Mucosa of descending colon (tissue), 1 donor: ENCODE results near the gene PTPRE.

DNA sequence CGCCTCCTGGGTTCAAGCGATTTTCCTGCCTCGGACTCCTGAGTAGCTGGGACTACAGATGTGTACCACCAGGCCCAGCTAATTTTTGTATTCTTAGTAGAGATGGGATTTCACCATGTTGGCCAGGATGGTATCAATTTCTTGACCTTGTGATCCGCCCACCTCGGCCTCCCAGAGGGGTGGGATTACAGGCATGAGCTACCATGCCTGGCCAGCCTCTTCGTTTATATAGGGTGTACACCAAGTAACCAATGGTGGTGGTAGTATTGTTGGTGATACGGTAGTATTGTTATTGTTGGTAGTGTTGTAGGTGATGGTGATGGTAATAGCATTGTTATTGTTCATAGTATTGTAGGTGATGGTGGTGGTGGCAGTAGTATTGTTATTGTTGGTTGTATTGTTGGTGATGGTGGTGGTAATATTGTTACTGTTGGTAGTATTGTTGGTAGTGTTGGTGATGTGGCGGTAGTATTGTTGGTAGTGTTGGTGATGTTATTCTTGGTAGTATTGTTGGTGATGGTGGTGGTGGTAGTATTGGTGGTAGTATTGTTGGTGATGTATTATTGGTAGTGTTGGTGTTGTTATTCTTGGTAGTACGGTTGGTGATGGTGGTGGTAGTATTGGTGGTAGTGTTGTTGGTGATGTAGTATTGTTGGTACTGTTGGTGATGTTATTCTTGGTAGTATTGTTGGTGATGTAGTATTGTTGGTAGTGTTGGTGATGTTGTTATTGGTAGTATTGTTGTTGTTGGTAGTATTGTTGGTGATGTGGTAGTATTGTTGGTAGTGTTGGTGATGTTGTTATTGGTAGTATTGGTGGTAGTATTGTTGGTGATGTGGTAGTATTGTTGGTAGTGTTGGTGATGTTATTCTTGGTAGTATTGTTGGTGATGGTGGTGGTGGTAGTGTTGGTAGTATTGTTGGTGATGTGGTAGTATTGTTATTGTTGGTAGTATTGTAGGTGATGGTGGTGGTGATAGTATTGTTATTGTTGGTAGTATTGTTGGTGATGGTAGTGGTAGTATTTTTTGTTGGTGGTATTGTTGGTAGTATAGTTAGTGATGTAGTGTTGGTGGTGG lies 47.0 kb downstream of the DOCK1 start:
- PRO-cap, result no peak

GRCh38 chr10:127013101-127014057 lies 108.2 kb downstream of the DOCK1 start:
- PRO-cap, result bidirectional peak, plus-strand start at chr10:127013573, minus-strand start at chr10:127013480

DNA sequence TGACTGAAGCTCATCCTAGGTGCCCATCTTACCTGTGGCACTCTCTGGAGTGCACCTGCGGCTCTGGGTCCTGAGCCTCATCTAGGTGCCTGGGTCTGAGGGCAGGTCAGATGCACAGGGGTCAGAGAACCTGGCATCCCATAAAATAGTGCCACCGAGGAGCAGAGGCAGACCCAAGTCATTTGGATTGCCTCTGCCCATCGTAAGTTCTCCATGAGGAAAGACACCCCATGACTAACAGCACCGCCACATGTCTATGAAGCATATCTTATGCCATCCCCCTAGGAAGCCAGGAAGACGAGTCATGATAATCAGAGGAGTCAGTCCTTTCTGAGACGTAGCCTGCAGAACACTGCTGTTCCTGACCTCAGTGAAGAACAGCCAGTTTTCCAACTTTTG lies 51.3 kb downstream of the INSYN2A start:
- PRO-cap, result no peak

DNA sequence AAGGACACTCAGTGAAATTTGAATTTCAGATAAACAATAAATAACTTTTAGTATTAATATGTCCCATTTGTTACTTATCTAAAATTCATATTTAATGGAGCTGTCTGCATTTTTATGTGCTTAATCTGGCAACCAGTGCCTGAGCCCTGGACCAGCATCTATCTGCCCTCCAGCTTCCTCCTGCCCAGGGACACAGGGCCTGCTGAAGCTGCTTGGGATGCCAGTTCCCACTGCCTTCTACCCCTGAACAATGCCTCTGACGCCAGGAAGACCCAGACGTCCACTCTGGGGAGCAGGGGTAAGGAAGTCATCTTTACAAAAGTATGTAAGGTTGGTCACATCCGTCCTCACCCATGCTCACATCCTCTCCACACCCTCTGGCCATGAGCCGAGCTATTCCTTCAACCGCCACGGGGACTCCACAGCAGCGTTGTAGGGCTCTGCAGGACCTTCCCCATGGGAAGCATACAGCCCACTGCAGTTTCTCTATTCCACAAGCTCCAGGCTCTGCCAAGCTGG lies 58.6 kb downstream of the CLRN3 start:
- PRO-cap, result no peak

- PRO-cap, result bidirectional peak, plus-strand start at chr10:127906808, minus-strand start at chr10:127906706
Measured at GRCh38 chr10:127906353-127907452, at the start of gene PTPRE. PTPRE (plus strand) TSS chr10:127907103.

DNA sequence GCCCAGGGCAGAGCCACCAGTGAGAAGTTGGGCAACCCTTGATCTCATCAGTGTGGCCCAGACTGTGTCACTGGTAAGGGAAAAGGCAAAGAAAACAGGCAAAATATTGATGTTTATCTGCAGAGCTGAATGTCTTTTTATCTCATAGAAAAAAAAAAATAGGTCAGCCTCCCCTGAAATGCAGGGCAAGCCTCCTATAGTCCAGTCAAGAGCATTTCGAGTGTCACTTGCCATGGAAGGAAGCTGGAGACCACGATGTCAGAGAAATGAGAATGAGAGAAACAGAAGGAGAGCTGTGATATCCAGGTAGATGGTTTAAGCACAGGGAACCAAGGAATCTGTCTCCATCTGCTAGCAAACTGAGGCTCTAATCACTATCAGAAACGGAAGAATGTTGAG lies 35.0 kb downstream of the PTPRE start:
- PRO-cap, result no peak

DNA sequence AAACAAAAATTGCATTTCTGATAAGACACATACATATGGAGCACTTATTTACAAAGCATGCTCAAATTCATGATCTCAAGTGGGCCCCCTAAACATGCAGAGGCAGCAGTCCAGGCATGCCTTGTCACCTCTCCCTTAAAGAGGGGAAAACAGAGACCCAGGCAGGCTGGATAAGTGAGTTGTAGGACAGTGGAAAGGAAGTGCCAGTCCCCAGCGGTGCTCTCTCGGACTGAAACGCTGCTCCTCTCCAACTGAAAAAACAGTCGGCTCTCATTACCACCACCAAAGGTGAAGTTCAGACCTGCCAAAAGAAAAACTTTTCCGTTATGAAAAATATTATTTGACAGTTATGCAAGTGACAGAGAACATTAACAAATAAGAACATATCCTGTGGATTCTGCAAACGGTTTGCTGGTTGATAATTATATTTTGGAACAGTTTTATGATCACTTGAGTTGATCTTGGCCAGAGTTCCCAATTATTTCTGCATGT lies 82.5 kb downstream of the PTPRE start:
- PRO-cap, result no peak

GRCh38 chr10:128042152-128042675 lies 84.0 kb downstream of the MKI67 start:
- PRO-cap, result no peak

GRCh38 chr10:128057769-128058118 lies 68.5 kb downstream of the MKI67 start:
- PRO-cap, result no peak

GRCh38 chr10:128540002-128540658 lies 413.9 kb upstream of the MKI67 start:
- PRO-cap, result no peak

DNA sequence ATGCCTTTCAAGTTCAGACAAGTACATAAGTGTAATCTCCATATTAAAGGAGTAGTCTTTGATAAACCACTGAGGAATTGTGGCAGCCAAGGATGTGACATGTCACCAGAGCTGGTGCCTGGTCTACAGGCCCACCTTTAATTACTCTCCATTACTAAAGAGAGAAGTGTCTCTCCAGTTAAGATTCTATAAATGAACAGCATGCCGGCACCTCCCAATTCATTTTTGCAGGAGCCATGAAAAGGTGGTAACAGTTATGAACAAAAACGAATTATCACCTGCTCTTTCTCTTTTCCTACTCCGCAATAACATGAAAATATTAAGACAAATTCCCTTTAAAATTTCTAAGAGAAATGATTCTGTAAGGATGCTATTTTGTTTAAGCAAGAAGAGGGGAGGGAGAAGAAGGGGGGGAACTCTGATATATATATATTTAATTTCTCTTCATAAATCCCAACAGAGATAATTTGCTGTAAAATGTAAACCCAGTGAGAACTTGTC lies 569.1 kb upstream of the MKI67 start:
- PRO-cap, result no peak

GRCh38 chr10:129531430-129532115 lies 64.5 kb downstream of the MGMT start:
- PRO-cap, result no peak

DNA sequence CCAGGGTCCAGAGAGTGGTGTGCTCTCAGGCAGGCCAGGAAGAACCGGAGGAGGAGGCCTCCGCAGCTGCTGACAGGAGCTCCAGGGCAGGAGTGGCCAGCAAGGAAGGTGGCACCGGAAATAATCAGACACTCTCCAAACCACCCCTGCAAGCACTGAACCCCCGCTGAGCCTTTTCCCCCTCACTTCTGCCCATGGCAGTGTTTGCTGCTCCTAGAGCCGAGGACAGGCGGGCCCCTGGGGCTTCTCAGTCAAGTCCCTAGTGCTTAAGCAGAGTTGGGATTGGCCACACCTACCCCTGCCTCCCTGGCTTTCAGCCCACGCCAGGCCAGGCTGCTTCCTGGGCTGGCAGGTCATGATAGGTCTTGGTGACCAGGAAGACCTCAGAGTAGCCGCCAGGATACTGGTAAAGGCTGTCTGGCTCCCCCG lies 242.8 kb downstream of the MGMT start:
- PRO-cap, result no peak

GRCh38 chr10:129710235-129710458 lies 243.1 kb downstream of the MGMT start:
- PRO-cap, result no peak

DNA sequence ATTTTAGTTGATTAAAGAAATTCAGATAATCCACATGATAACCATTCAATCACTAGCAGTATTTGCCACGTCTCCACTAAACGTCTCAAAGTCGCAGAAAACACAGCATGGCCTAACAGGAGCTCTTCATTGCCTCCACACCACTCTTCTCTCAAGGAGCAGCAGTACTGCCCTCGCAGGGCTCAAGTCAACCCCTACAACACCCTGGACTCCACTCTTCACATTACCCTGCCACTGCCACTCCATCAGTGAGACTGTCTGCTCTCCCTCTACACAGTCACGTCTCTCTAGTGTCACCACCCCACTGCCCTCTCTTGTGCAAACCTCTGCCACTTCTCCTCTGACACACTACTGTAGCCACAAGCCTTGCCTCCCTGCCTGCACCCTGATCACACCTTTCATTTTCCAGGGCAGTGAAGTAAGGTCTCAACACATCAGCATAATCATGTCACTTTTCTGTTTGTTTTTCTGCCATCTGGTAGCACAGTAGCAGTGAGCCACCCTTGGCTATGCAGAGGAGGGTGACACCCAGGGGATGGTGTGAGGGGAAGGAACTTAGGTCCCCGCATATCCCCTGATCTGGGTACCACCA lies 1.7 kb downstream of the C10orf143 start:
- PRO-cap, result no peak

- PRO-cap, result no peak
Measured at GRCh38 chr10:131903432-131903971, 2.7 kb downstream of the PPP2R2D start.

DNA sequence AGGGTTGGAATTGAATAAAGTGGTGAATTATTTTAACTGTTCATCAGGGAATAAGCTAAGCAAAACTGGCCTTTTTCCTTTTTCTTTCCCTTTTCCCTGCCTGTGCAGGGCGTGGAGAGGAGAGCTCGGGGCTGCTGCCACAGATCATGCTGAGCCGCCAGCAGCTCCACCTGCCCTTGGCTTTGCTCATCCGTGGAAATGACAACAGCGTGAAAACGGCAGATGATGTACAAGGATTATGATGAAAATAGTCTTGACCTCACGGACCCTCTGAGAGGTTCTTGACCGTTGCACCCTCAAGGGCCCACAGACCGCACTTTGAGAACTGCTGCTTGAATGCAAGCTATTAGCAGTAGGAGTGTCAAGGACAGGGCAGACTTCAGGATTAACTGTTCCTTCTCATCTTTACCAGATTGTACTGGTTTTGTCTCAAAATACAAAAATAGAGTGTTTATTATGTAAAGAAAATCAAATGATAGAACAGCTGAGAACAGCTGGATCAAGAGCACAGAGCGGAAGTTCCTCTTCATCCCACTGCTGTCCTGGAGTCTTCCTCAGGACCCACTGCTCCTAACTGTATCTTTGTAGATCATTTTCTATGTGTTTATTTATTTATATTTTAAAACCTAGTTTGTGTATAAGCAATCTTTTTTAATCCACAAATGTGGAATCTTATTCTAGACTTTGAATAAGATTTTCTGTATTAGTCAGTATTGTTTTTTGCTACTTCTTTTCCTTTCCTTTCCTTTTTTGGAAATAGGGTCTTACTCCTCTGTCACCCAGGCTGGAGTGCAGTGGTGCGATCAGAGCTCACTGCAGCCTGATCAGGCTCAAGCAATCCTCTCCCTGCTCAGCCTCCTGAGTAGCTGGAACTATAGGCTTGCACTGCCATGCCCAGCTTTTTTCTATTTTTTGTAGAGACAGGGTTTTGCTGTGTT lies 10.9 kb downstream of the PPP2R2D start:
- PRO-cap, result no peak

DNA sequence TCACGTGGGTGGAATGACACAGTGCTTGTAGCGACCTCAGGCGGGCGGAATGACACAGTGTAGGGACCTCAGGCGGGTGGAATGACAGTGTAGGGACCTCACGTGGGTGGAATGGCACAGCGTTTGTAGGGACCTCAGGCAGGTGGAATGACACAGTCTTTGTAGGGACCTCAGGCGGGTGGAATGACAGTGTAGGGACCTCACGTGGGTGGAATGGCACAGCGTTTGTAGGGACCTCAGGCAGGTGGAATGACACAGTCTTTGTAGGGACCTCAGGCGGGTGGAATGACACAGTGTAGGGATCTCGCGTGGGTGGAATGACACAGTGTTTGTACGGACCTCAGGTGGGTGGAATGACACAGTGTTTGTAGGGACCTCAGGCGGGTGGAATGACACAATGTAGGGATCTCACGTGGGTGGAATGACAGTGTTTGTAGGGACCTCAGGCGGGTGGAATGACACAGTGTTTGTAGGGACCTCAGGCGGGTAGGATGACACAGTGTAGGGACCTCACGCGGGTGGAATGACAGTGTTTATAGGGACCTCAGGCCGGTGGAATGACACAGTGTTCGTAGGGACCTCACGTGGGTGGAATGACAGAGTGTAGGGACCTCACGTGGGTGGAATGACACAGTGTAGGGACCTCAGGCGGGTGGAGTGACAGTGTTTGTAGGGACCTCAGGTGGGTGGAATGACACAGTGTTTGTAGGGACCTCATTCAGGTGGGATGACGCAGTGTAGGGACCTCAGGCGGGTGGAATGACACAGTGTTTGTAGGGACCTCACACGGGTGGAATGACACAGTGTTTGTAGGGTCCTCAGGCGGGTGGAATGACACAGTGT lies 18.6 kb downstream of the PPP2R2D start:
- PRO-cap, result no peak

DNA sequence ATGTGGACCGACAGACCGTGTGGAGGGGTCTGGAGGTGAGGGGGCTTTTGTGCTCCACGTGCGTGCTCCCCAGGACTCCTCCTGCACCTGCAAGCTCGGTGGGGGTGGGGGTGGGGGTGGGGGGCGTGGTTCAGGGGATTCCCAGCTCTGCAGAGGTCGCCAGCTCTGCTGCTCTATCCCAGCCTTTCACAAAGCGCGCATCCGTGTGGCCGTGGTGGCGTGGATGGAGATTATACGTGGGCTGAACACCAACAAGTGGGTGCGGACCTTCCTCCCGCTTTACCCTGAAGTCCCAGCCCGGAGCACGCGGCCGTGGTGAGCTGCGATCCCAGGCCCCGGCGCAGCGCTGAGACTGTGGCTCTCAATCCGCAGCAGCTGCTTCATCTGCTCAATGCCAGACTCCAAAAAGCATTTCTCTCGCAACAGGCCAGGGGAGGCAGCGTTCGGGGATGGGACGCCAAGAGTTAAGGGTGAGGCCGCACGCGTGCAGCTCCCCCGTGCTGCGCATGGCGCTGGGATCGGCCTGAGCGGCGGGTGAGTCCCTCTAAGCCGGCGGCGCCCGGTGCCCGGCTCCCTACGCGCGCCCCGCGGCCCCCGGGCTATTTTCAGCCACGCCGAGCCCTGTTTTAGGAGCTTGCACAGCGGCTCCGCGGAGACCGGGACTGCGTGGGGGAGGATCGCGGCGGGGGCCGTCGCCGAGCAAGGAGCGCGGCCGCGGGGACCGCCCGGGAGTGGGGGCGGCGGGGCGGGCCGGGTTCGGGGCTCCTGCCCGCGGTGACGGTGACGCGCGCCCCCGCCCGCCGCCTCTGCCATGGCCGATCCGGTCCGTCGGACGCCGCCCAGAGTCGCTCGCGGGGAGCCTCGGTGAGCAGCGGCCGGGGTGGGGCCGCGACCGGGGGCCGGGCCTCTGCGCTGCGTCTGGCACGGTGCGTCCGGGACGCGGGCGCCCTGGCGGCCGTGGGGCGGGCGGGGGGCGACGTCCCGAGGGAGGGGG lies 29.6 kb upstream of the JAKMIP3 start:
- PRO-cap, result no peak

DNA sequence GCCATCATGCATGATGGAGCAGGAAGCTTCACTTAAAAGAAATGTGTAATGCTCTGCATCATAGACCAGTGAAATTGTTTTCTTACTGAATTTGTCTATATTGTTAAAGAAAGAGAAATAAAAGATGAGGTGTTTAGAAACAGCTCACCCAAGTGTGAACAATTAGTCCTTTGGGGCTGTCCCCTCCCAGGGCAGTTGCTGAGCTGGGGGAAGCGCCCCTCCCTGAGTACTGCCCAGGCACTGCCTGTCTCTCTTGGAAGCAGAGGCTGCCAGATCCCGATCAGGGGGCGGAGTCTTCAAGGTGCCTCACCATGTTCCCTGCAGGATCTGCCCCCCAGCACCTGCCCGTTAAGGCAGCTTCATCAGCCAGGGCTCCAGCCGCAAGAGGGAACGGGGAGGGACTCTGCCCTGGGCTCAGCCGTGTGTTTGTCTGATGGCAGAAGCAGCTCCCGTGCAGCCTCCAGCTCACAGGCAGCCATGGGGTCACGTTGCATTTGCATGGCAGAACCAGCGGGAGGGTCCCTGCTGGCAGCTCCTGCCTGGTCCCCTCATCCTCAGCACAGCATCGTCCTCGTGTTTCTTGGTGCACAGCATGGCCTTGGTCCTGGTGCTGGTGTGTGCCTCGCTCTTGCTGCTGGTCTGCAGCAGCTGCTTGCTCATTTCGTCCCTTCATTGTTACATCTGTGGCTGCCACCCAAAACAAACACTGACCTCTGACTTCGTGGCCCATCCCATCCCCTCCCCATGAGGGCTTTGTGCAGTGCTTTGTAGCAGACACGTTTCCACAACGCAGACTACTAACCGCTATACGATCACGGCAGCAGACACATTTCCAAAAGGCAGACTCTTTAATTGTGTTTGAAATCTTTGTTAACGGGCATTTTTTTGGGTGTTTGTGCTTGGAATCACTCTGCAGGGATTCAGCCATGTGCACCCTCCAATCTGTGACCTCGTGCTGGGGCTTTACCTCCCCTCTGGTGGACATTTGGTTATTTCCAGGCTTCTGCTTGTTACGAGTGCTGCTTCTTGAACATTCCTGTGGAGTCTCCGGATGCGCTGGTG lies 10.6 kb upstream of the DPYSL4 start:
- PRO-cap, result no peak